Heart left ventricle (tissue), 7 donors: ENCODE measurements around a stretch of chr11.

- PRO-cap, 6 experiments = peak in 2 of 6 experiments; most common plus-strand start chr11:76120808 (in 2); most common minus-strand start chr11:76120713 (in 1)
- RAMPAGE, long total RNA, 2 experiments = no peak in any of the 2 experiments
- RRBS = no CpG with 5 or more reads among the region's 6 CpGs
Measured at GRCh38 chr11:76120211-76121093, 85.8 kb downstream of the WNT11 start.

DNA sequence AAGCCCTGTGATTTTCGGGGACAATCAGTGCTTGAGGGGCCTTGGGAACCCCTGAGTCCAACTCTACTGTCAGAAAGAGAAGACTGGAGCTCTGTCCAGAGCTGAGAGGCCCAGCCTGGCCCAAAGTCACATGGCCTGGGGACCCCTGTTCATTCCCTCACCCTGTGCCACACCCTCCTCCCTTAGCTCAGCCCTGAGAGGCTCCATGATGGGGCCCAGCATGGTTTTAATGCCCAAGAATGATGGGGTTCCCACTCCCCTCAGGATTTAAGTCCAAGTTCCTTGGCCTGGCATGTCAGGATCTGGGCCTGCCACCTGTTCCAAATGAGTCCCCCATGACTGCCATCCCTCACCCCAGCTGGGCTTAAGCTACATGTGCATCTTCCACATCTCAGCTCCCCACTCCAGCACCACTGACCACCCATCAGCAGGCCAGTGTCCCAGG is 41.7 kb upstream of the WNT11 start:
- PRO-cap, 6 experiments = no peak in any of the 6 experiments
- RAMPAGE, long total RNA, 2 experiments = no peak in any of the 2 experiments
- RRBS = no CpG with 5 or more reads among the region's 1 CpG

DNA sequence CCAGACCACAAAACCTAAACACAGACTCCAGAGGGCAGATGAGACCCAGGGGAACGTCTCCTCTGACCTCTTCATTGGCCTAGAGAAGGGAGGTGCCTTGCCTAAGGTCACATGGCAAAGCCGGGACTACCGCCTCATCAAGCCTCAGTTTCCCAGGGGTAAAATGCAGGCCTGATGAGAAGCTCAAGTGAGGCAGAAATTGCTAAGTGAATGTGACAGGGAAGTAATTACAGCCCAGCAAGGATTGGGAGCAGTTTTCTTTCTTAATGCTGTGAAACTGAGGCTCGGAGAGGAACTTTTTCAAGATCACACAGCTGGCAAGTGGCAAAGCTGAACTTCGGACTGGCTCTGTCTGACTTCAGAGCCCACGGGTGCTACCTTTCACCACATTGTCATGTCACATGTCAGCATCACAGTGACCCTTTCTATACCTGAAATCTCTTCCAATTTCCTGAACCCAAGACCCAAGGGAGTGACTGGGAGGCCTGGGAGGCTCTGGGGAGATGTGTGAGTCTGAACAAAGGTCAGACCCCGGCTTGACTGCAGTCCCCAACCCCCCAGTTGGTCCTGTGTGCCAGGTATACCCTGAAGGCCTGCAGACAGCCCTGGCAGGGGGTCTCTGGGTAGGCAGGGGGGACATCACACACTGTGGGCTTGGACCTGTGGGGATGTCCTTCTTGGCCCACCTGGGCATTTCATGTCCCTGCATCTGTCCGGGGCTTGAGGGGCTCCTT is 70.1 kb upstream of the WNT11 start:
- PRO-cap, 6 experiments = no peak in any of the 6 experiments
- RAMPAGE, long total RNA, 2 experiments = no peak in any of the 2 experiments
- RRBS = 85% methylated on average over 1 of the region's 8 CpGs

- PRO-cap, 6 experiments = no peak in any of the 6 experiments
- RAMPAGE, long total RNA, 2 experiments = no peak in any of the 2 experiments
- RRBS = no CpG with 5 or more reads among the region's 14 CpGs
Measured at GRCh38 chr11:76379119-76380166, 1.5 kb downstream of the THAP12 start.

DNA sequence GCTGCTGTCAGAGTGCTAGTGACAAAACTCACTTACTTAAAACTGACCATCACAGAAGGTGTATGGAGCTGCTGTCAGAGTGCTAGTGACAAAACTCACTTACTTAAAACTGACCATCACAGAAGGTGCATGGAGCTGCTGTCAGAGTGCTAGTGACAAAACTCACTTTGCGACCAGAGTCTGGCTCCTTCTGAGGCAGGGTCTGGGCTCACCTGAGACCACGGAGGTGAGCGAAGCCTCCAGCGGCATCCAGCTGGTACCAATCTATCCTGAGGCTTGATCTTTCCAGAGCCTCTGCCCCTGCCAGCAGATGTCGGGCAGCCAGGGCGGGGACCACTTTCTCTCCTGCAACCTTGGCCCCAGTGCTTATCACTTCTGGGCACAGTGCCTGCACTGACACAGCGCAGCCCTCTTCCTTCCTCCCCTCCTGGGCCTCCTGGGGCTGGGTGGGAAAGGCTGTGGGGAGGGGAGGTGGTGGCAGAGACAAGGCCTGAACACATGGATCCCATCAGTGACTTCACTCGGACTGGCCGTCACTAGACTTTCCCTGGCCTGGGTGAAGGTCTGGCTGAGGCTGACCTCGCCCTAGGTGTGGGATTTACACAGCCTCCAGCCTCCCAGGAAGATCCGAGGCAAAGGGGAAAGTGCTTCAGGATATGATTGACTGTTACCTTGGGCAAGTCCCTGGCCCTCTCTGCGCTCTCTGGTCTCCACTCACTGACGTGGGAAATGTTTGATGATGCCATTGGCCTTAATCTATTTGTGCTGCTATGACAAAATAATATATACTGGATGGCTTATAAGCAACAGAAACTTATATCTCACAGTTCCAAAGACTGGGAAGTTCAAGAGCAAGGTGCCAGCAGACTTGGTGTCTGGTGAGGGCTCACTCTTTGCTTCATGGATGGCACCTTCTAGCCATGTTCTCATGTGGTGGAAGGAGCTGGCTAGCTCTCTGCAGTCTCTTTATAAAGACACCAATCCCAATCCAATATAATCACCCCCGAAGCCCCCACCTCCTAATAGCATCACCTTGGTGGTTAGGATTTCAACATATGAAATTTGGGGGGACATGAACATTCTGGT is 68.0 kb downstream of the LRRC32 start:
- PRO-cap, 6 experiments = no peak in any of the 6 experiments
- RAMPAGE, long total RNA, 2 experiments = no peak in any of the 2 experiments
- RRBS = no CpG with 5 or more reads among the region's 14 CpGs

GRCh38 chr11:76615917-76616360 is 54.6 kb downstream of the LRRC32 start:
- PRO-cap, 6 experiments = peak in 3 of 6 experiments; most common plus-strand start chr11:76616167 (in 1); most common minus-strand start chr11:76616035 (in 2)
- RAMPAGE, long total RNA, 2 experiments = no peak in any of the 2 experiments
- RRBS = no CpG with 5 or more reads among the region's 4 CpGs

DNA sequence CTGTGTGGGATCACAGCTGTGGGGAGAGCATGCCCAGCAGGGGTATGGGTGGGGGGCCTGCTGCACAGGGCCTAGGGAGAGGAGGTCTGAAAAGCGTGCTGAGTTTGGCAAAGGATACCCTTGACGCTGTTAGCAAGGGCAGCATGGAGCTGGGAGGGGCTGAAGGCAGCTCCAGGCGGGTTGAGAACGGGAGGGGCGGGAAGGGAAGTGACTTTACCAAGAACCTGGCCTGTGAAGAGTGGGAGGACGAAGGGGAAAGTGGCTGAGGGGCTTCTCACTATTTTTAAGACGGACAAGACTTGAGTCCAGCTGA is 13.8 kb downstream of the LRRC32 start:
- PRO-cap, 6 experiments = no peak in any of the 6 experiments
- RAMPAGE, long total RNA, 2 experiments = no peak in any of the 2 experiments
- RRBS = no CpG with 5 or more reads among the region's 7 CpGs

- PRO-cap, 6 experiments = no peak in any of the 6 experiments
- RAMPAGE, long total RNA, 2 experiments = no peak in any of the 2 experiments
- RRBS = 12% methylated on average over 5 of the region's 10 CpGs
Measured at GRCh38 chr11:76664744-76665334, 5.7 kb downstream of the LRRC32 start.

DNA sequence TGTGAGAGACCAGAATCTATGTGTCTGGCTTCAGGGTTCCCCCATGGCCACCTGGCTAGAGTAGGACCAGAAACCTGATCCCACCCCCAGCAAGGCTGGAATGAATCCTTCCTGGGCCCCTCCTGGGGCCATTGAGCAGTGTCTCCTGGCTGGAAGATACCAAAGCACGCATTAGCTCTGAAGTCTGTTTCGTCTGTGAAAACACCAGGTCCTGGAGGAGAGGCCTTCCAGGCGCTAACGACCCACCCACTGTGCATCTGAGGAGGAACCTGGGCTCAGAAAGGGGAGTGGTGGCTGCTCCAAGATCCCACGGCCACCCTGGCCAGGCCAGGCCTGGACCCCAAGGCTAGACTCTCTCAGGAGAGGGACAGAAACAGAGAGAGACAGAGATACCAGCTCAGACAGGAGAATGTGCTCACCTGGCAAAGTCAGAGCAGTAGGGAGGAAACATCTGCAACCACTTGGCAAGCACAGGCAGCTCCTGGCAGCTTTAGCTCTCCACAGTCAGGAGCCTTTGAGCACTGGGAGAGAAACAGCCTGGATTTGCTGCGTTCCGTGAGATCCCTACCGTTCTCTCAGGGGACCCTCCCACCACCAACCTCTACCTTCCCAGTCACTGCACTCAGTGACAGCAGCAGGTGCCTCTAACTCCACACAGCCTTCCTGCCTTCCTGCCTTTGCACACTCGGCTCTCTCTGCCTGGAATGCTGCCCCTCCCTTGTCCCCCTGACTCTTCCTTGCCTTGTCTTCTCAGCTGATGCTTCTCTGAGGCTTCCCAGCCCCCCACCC is 15.3 kb upstream of the TSKU start:
- PRO-cap, 6 experiments = peak in 1 of 6 experiments; most common plus-strand start position 507 of the sequence (in 1)
- RAMPAGE, long total RNA, 2 experiments = no peak in any of the 2 experiments
- RRBS = no CpG with 5 or more reads among the region's 9 CpGs

DNA sequence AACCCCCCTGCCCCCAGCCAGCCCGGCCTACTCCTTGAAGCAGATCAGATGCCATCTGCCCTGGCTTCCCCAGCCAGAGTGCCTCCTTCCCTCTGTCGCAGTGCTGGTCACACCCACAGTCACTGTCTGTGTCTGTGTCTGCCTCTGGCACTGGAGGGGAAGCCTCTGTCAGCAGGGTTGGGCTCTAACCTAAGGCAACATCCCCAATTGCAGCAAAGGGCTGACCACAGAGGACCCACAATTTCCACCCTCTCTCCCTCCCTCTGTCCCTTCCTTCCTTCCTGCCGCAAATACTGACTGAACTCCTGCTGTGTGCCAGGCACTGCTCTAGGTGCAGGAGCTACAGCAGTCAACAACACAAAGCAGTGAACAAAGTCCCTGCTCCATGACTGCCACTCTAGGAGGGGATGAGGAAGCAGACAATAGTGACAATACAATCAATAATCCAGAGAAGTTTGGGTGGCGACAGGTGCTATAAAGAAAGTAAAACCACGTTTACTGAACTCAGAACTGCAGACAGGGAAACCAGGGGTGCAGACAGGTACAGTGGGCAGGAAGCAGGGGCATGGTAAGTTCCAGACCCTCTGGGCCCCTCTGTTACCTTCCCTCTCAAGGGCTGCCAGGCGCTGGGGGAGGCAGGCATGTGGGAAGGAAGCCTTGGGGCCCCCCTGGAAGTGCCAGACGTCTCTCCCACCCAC is 14.5 kb upstream of the TSKU start:
- PRO-cap, 6 experiments = no peak in any of the 6 experiments
- RAMPAGE, long total RNA, 2 experiments = no peak in any of the 2 experiments
- RRBS = no CpG with 5 or more reads among the region's 7 CpGs

GRCh38 chr11:76796302-76797522 is 13.6 kb downstream of the TSKU start:
- PRO-cap, 6 experiments = no peak in any of the 6 experiments
- RAMPAGE, long total RNA, 2 experiments = no peak in any of the 2 experiments
- RRBS = 94% methylated on average over 11 of the region's 31 CpGs

GRCh38 chr11:76801079-76801766 is 18.1 kb downstream of the TSKU start:
- PRO-cap, 6 experiments = no peak in any of the 6 experiments
- RAMPAGE, long total RNA, 2 experiments = no peak in any of the 2 experiments
- RRBS = no CpG with 5 or more reads among the region's 4 CpGs

GRCh38 chr11:76850789-76851336 is 9.9 kb upstream of the ACER3 start:
- PRO-cap, 6 experiments = no peak in any of the 6 experiments
- RAMPAGE, long total RNA, 2 experiments = no peak in any of the 2 experiments
- RRBS = no CpG with 5 or more reads among the region's 8 CpGs

DNA sequence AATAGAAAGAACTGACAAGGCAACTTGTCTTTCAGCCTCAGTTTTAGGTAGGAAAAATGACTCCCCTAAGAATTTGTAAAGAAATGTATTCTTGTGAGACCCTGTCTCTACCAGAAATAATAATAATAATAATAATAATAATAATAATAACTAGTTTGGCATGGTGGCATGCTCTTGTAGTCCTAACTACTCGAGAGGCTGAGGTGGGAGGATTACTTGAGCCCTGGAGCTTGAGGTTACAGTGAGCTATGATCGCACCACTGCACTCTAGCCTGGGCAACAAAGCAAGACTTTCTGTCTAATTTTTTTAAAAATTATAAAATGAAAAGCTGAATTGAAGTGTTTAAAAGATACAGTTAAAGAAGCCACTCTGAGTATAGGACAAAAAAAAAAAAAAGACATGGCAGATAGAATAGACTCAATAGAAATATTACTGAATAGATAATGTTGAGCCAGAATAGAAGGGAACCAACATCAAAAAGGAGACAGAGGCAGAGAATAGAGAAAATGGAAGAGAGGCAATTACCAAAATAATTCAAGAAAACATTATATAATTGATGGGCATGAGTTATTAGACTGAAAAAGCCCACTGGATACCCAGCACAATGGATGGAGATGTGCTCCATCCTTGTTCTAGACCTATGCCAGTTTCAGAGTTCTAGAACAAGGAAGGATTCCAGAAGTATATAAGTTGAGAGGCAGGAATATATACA is 24.0 kb upstream of the B3GNT6 start:
- PRO-cap, 6 experiments = no peak in any of the 6 experiments
- RAMPAGE, long total RNA, 2 experiments = no peak in any of the 2 experiments
- RRBS = no CpG with 5 or more reads among the region's 2 CpGs

GRCh38 chr11:77107887-77108505 is 5.4 kb downstream of the OMP start:
- PRO-cap, 6 experiments = no peak in any of the 6 experiments
- RAMPAGE, long total RNA, 2 experiments = no peak in any of the 2 experiments
- RRBS = no CpG with 5 or more reads among the region's 6 CpGs

- PRO-cap, 6 experiments = no peak in any of the 6 experiments
- RAMPAGE, long total RNA, 2 experiments = no peak in any of the 2 experiments
- RRBS = no CpG with 5 or more reads among the region's 16 CpGs
Measured at GRCh38 chr11:77115178-77115602, 12.6 kb downstream of the OMP start.

DNA sequence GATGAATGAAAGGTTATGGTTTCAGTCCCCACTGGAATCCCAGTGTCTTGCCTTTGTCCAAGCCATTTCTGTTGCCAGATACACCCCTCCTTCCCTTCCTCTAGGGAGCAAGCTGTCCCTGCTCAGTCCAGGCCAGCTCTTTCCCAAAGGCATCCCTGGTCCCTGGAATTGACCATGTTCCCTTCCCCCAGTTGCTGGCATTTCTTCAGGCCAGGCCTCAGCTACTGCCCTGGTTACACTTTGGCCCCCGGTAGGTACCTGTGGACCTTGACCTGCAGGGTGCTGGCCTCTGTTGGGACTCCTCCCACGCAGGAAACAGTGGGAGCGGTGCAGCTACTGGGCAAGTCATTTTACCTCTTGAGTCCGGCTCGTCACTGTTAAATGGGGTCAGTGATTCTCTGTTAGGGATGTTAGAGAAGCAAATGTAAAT is 16.7 kb downstream of the MYO7A start:
- PRO-cap, 6 experiments = no peak in any of the 6 experiments
- RAMPAGE, long total RNA, 2 experiments = no peak in any of the 2 experiments
- RRBS = 57% methylated on average over 1 of the region's 5 CpGs

DNA sequence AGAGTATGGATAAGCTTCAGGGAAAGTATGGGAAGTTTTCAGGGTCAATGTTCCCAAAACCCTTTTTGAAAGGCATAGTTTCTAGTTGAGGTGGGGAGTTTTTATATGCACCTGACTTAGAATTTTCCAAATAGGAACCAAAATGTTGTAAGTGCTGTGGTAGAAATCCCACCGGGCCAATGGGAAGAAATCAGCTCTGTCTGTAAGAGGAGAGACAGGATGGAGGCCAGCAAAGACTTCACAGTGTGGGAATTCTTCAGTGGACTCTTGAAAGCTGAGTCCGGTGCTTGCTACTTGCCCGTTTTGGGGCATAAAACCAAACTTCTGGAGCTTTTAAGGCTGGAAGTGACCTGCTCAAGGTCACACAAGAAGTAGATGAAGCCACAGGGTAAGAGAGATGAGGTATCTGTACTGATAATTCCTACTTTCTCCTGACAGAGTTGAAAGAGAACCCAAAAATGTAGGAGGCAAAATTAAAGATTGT is 1.6 kb downstream of the PAK1 start:
- PRO-cap, 6 experiments = no peak in any of the 6 experiments
- RAMPAGE, long total RNA, 2 experiments = no peak in any of the 2 experiments
- RRBS = 70% methylated on average over 2 of the region's 3 CpGs

DNA sequence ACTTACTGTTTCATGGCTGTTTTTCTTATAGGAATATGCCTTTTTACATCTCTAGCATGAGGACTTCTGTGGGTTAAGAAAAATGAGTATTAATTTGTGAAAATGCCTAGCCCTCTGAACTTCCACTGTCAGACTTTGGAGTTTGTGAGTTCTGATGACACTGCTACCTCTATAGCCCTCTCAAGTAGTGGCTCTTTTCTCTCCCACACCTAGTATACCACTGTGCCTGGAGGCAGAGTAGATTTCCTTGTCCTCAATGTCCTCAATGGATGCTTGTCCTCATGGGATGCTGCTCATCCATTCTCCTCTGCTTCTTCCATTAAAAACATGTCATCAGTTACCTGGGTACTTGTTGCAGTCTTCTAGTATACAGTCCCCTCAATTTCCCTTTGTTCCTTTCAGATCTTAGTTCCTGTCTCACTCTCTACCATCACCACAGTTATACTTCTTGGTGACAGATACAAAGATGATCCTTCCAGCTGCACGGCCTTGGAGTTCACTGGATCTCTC is 21.6 kb downstream of the AQP11 start:
- PRO-cap, 6 experiments = no peak in any of the 6 experiments
- RAMPAGE, long total RNA, 2 experiments = no peak in any of the 2 experiments
- RRBS = no CpG with 5 or more reads among the region's 1 CpG

- PRO-cap, 6 experiments = no peak in any of the 6 experiments
- RAMPAGE, long total RNA, 2 experiments = no peak in any of the 2 experiments
- RRBS = no CpG with 5 or more reads among the region's 19 CpGs
Measured at GRCh38 chr11:77993839-77994512, 492 bp downstream of the INTS4 start.